ENCODE measurements around the gene AGTRAP.

DNA sequence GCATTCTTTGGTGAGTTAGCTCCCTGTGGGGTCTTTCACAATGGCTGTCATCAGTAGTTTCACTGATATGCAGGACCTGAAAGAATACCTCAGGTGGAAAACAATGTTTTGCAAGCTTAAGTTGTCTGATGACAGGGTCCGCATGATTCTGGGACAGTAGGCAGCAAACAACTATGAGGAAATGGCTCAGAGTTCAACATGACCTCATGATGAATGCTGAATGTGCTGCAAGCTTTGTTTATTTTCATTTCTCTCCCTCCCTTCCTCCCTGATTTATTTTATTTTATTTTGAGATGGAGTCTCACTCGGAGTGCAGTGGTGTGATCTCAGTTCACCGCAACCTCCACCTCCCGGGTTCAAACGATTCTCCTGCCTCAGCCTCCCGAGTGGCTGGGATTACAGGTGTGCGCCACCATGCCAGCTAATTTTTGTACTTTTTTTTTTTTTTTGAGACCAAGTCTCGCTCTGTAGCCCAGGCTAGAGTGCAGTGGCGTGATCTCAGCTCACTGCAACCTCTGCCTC, 5.2 kb upstream of the UBIAD1 start:
- PRO-cap, result no peak

- PRO-cap, result no peak
These were observed 3.7 kb downstream of the FBXO2 start for GRCh38 chr1:11650288-11651133.

- PRO-cap, result no peak
These were observed at the start of gene AGTRAP for GRCh38 chr1:11735736-11736343. TSS of gene AGTRAP (plus strand) at chr1:11736136.

GRCh38 chr1:11736760-11737701, 1.1 kb downstream of the AGTRAP start:
- PRO-cap, result no peak

DNA sequence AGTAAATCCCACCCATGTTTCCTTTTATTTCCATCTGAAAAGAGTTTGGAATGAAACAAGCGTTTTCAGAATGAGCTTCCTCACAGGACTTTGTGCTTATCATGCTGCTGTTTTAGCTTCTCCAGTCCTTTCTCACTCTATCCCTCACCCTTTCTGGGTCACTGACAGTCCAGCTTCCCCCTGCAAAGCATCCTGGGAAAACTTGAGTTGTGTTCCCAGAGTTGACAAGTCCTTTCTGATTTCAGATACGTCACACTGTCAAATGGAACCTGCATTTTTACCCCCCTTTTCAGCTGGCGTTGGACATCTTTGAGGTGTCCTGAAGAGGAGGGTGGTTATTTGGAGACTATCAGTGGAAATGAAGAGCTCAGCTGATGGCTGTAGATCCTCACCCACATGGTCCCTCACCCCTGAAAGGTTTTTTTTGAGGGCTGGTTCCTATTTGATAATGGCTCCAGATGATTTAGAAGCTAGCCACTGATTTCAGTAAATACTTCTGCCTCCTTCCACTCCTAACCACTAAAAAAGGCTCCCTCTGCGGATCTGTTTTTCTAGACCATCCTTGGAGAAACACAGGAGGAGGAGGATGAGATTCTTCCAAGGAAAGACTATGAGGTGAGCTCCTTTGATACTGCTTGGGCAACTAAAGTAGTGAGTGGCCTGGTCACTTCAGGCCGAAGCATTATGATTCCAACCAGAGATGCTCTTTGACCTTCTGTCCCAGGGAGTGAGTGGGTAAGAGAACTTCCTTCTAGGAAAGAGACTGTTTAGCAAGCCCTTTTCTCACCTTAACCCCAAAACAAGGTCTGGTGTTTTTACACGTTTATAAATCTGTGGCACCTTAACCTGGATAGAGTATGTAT, 816 bp downstream of the CLCN6 start:
- PRO-cap, result no peak

GRCh38 chr1:11919447-11920666, 6.4 kb downstream of the KIAA2013 start:
- PRO-cap, result no peak

- PRO-cap, result unidirectional peak, plus-strand start at chr1:12150717; unidirectional peak, plus-strand start at chr1:12151018; unidirectional peak, plus-strand start at chr1:12151069; unidirectional peak, plus-strand start at chr1:12151119
These were observed 16.2 kb upstream of the TNFRSF1B start for GRCh38 chr1:12150269-12151337.

GRCh38 chr1:12171501-12172411, 5.0 kb downstream of the TNFRSF1B start:
- PRO-cap, result no peak

DNA sequence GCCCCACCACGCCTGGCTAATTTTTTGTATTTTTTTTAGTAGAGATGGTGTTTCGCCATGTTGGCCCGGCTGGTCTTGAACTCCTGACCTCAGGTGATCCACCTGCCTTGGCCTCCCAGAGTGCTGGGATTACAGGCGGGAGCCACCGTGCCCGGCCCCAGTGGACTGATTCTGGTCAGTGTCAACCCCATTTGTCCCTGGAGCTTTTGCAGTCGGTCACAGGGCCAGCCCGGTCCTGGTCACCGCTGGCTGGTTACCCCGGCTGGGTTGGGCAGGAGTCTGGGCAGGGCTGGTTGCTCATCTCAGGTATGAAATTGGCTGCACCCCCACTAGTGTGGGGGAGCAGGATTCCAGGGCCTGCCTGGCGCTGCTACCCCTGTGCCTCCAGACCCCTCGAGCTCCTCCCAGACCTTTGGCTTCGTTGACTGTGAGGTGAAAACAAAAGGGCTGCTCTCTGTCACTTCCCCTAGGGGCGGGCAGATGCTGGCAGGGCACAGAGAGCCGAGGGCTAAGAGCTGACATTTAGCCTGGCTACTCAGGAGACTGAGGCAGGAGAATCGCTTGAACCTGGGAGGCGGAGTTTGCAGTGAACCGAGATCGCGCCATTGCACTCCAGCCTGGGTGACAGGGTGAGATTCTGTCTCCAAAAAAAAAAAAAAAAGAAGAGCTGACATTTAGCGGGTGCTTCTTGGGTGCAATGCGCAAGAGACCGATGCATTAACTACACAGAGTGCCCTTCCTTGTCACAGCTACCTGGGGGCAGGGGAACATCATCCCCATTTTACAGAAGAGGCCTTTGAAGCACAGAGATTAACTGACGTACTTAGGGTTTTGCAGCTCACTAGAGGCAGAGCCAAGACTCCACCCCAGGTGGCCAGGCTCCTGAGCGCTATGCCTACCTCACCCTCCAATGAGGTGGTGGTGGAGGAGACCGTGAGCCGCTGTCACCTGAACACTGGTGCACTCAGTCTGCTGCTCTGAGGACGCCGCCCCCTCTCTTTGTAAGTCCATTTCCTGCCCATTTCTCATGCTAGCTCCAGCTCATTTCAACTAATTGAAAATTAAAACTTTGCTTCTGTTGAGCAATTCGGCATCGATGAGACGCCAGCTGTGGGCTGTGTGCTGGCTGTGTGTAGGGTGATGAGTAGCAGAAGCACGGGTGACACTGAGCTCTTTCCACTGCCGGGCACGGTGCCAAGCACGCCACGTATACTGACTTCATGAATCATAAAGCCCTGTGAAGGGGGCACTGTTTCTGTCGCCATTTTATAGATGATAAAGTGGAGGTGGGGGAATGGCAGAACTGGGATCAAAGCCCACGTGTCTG, 10.8 kb downstream of the TNFRSF1B start:
- PRO-cap, result unidirectional peak, minus-strand start at position 414 of the sequence

- PRO-cap, result no peak
These were observed 21.3 kb upstream of the VPS13D start for GRCh38 chr1:12208204-12209305.

DNA sequence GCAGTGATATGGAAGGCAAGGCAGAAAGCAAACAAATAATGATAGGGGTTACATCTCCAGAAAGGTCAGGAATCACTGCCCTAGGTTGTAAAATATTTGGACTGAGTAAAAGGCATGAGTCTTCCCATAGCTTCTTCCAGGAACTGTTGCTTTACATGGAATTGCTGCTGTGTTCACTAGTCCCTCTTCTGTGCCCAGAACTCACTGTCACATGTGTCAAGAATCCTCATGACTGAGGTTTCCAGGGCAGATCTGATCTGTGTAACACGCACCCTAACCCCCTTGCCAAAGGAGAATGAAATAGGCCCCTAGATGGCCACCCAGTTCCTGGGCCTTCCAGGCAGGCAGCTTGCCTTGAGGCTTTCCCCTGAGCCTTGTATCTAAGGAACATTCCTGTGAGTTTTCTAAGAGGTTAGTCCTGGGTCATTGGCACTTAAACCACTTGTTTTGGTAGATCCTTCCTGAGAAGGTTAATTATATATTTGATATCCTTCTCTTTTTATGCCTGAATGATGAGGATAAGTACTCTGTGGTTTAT, 163.5 kb downstream of the DHRS3 start:
- PRO-cap, result no peak

DNA sequence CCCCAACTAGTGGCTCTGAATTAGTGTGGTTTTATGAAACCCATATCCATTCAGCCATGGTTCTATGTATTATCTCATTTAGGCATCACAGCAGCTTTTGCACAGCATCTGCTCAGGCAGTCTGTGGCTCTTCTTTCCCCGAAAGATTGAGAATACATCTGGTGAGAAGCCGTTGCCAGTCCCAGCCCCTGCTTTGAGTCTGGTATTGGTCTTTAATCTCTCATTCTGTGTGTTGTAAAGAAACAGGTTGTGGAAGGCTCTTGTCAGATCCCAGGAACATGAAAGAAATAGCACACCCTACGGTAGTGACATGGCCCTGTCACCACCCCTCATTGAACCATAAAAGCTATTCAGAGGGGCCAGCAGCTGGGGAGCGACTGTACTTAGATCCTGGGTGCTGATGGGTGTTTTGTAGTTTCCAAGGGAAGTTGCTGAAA, 145.2 kb downstream of the DHRS3 start:
- PRO-cap, result no peak

DNA sequence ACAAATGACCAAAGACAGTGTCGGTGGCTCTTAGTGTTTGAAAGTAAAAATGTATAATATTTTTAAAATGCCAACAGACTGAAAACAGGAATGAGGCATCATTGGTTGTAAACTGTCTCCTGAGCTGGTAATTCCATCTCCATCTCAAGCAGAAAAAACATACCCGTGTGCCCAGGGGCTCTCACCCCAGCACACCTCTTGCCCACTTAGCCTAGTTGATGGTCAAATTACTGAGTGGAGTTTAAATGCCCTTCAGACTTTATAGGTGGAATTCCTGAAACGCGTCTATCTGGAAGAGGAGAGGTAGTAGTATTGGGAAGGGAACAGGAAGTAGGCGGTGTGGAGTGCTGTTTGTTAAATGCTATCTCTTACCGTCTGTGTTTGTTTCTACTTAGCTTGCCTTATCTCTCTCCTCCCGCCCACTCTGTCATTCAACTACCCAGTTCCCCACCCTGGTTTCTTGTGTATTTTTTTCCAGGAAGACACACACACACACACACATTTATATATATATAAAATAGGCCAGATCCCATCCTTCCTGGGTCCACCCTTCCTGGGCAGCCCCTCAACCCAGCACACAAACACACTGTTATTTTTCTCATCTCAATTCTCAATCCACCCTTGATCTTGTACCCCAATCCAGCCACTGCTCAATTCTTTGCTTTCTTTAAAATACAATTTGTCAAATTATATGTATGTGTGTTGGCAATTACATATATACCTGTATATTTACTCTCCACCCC, 88.7 kb downstream of the DHRS3 start:
- PRO-cap, result no peak

- PRO-cap, result no peak
These were observed 68.3 kb downstream of the DHRS3 start for GRCh38 chr1:12549440-12550382.

DNA sequence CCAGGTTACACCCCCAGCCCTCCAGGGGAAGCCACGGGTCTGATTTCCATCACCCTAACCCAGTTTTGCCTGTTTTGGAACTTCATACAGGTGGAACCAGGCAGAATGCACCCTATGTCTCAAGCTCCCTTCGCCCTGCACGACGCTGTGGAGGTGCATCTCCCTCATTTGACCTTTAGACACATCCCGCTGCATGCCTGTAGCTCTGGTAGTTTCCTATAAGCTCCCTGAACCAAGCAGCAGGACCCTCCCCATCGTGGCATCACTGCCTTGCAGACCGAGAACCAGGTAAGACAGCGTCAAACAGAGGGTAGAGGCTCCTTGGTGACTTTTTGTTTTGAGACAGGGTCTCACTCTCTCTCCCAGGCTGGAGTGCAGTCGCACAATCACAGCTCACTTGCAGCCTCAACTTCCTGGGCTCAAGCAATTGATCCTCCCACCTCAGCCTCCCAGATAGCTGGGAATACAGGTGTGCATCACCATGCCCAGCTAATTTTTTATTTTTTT, 40.0 kb downstream of the DHRS3 start:
- PRO-cap, result no peak

- PRO-cap, result no peak
These were observed 7.3 kb downstream of the DHRS3 start for GRCh38 chr1:12610550-12611260.

- PRO-cap, result no peak
These were observed 885 bp downstream of the DHRS3 start for GRCh38 chr1:12617106-12617543.

DNA sequence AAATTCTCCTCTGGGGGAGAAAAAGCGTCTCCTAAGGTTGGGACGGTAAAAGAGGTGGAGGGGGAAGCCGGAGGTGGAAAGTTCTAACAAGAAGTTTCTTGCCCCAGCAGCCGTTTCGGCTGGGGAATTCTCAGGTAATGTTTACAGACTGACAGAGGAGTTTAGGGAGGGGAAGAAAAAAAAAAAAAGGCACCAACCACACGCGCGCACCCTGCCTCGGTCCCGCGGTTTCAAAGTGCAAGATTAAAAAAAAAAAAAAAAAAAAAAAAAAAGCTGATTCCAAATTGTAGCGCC, 519 bp downstream of the DHRS3 start:
- PRO-cap, result no peak

DNA sequence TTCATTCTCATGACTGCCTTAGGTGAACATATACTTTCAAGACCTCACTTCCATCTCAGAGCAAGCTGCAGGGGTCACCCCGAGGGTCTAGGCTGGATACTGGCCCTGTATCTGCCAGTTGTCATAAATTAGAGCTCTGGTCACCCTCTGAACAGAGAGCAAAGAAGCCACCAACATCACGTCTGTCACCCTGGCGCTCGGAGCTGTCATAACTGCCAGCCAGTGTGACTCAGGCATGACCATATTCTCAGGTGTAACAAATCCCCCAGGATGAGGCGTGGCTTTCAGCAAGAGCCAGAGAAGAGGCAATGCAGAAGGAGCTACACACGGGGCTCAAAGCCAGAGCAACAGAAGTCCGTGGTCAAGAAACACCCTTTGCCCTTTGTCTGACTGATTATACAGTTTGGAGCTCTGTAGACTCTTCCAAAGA, 39.9 kb downstream of the PRAMEF20 start:
- PRO-cap, result no peak

GRCh38 chr1:13456709-13457533, 46.7 kb downstream of the PRAMEF20 start:
- PRO-cap, result no peak

Measured in neutrophil (primary cell).